Anterior vena cava (tissue), 1 donor: Measurements from ENCODE around the genes USP12 and FLT1.

DNA sequence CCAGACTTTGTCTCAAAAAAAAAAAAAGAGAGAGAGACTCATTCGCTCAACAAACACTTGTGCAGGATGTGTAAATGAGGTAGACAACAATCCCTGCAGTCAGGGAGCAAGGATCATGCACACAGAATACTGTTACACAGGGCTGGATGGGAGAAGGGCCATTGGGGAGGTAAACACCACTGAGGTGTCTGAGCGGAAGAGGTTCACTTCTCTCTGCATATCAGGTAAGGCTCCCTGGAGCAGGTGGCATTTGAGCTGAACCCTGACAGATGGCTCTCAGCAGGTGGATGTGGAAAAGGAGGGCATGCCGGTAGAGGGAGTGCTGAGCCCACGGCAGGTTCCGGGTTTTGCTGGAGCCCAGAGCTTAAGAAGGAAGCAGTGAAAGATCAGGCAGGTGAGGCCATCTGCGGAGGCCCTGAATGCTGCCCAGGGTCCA, 199.6 kb downstream of the USP12 start:
- PRO-cap, result no peak

GRCh38 chr13:27018645-27019123, 152.9 kb downstream of the USP12 start:
- PRO-cap, result no peak

DNA sequence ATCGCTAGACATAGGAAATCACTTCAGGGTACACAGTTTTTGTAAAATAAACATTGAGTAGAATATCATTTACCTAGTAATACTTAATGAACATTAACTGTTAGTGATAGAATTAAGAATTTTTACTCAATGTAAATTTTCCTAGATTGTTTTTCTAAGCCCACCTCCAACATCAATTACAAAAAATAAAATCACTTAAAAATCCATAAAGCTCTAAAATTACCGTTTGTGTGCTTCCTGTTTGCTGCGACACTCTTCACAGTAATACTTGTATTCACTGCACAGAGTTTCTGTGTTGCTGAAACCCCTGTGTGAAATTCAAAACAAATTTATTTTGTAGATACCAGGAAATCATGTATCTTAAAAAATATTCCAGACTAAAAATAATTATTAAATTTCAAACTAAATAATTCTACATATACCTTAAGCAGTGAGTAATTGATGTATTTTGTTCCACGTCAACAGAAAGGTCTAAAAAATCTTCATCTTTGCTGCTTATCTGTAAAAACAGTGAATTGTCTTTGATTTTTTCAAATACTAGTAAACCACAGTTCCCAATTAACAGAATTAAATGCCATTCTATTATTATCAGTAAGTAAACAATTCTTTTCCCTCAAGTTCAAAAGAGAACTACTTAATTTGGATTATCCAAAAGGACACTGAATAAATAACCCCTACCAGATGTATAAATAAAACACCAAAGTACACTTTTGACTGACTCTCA, 81.8 kb downstream of the USP12 start:
- PRO-cap, result no peak

DNA sequence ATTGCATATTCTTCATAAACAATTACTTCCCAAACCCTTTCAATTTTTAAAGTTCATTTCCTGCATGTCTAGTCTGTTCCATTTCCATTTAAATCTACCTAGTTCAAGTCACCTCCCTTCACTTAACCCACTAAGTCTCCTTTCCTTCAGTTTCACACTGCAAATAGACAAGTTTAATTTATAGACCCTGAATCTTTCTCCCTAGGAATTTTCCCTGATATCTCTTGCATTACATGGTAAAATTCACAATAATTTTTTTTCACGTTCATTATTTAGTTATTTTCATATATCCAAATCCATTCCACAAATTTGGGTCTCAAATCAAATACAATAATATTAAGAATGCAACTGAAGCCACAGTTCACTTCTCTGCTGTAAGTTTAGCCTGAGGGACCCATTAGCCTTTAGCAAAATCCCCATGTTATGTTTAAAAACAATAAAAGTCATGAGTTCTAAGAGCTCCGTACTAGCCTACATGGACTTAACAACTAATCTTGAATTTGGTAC, 72.1 kb downstream of the USP12 start:
- PRO-cap, result no peak

DNA sequence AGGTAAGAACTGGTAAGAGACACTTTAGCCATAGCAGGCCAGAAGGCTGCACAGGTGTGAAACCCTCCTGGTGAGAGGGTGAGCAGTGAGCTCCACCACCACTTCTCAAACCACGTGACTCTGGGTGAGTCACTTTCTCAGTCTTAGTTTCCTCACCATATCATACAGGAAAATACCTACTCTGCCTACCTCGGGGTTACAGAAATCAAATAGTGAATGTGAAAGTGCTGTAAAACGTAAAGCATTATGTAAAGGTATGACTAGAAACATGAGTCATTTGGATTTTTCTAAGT, 40.5 kb downstream of the USP12 start:
- PRO-cap, result no peak

- PRO-cap, result no peak
These were observed 29.1 kb downstream of the USP12 start for GRCh38 chr13:27142444-27142924.

GRCh38 chr13:27171553-27172581, at the start of gene USP12:
TSS of gene USP12 (minus strand) at chr13:27171811.
- PRO-cap, result bidirectional peak, plus-strand start at chr13:27172097, minus-strand start at chr13:27171811

DNA sequence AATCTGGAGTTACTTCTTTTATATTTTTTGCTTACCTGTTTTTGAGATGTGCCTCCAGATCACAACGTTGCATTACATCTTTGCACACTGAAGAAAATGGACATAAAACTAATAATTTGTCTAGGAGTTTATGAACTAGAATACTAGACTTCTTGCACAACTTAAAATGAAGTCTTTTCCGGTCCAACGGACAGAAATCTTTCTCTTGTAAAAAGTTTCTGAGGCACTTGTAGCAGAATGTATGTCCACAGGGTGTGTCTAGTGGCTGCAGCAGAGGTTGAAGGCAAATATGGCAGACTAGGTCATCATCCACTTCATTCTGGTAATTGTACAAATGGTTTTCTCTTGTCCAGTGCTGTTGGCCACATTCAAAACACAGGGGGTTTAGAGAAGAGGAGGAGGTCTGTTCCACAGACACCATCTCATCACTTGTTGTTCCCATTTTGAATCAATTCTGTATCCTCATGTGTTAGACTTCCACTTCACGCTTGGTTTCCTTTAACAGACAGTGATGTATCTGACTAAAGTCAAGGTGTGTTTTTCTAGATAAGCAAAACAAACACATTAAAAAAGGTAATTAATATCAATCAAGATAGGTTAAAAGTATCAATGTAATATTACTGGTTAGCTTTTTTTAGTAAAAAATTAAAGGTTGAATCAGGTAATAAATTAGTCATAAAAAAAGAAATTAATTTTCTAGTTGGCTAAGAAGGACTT, 38.9 kb downstream of the LNX2 start:
- PRO-cap, result no peak

DNA sequence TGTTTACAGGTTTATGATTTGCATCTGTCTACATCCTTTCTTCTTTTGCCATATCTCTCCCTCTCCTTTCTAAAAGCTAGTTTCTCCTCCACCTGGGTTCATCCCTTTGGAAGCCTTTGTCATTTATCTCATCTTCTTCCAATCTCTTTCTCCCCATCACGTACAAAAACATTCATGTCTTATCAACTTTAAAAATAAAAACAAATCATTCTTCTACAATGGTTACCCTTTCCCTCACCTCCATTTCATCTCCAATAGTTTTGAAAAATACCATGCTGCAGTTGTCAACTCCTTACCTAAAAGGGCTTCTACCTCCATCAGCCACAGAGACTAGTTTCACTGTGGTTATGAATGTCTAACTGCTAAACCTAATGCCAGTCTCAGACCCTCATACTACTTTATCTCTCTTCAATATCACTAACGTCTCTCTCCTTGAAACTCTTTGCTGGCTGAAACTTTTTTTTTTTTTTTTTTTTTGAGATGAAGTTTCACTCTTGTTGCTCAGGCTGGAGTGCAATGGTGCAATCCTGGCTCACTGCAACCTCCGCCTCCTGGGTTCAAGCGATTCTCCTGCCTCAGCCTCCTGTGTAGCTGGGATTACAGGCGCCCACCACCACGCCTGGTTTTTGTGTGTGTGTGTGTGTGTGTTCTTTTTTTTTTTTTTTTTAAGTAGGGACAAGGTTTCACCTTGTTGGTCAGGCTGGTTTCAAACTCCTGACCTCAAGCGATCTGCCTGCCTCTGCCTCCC, 27.0 kb downstream of the LNX2 start:
- PRO-cap, result no peak

GRCh38 chr13:27971239-27971687, 2.1 kb upstream of the CDX2 start:
- PRO-cap, result no peak

DNA sequence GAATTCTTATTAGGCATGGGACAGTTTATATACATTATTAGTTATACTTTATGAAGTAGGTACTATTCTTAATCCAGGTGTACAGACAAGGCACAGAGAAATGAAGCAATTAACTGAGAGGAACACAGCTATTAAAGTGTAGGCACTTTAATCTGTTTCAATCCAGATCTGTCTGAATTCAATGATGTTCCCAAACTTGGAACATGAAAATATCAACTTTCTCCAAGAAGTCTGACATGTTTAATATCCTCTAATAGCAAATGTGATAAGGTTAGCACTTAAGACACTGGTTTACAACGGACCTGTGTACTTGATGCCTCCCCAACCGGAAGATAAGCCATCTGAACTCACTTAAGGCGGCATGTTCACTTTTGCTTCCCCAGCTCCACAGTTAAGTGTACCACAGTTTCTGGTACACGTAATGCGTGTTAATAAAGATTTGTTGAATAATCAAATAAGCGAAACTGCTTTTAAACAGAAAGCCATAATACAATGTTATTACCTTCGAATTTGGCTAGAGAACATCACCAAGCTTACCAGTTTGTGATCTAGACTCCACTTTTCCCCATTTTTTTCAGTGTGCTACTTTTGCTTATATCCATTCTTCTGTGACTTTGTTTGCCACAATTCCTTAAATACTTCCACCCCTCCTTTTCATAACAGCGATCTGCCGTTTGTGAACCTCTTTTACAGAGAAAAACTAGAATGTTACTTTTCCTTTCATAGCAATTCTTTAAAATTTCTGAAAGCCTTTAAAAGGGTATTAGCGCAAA, 1.4 kb upstream of the PAN3 start:
- PRO-cap, result no peak

GRCh38 chr13:28188164-28188583, 49.8 kb downstream of the PAN3 start:
- PRO-cap, result no peak

- PRO-cap, result no peak
These were observed 128.8 kb downstream of the PAN3 start for GRCh38 chr13:28267137-28267480.

GRCh38 chr13:28422659-28423580, 72.0 kb downstream of the FLT1 start:
- PRO-cap, result no peak

DNA sequence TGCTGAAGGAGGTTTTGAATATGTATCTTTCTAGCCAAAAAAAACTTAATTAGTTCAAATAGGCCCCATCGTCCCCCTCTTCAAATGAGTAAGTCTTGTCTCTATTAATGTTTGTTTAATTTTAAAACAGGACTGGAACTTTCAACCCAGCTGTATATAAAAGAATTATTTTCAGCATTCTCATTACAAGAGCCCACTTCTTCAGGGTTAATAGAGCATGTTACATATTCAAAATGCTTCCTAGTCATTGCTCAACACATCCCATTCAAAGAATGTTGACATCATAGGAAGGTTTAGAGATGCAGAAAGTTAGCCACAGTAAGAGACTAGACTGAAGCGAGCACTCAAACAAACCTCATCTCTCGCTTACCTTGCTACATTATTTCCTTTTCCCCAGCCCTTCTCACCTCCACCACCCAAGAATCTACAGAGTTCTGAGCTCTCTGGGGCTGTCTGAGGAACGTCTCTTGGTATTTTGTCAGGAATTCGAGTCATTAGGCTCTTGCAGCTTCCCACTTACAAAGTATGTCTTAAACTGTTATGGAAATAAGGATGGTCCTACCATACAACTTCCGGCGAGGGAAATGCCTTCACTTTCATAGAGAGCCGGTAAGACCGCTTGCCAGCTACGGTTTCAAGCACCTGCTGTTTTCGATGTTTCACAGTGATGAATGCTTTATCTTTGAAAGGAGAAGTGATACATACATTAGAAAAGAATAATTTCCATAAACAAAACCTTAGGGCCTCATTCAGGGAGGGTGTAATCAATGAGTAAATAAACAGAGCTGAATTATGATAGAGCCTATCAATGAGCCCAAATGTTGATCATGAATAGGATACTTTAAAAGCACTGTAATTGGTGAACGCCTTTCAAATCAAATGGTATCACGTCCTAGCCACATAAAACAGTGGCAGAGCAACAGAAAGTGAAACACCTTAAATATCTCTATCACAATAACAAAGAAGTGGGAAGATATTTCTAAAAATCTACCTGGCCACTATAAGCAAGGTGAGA, 65.1 kb downstream of the FLT1 start:
- PRO-cap, result no peak

DNA sequence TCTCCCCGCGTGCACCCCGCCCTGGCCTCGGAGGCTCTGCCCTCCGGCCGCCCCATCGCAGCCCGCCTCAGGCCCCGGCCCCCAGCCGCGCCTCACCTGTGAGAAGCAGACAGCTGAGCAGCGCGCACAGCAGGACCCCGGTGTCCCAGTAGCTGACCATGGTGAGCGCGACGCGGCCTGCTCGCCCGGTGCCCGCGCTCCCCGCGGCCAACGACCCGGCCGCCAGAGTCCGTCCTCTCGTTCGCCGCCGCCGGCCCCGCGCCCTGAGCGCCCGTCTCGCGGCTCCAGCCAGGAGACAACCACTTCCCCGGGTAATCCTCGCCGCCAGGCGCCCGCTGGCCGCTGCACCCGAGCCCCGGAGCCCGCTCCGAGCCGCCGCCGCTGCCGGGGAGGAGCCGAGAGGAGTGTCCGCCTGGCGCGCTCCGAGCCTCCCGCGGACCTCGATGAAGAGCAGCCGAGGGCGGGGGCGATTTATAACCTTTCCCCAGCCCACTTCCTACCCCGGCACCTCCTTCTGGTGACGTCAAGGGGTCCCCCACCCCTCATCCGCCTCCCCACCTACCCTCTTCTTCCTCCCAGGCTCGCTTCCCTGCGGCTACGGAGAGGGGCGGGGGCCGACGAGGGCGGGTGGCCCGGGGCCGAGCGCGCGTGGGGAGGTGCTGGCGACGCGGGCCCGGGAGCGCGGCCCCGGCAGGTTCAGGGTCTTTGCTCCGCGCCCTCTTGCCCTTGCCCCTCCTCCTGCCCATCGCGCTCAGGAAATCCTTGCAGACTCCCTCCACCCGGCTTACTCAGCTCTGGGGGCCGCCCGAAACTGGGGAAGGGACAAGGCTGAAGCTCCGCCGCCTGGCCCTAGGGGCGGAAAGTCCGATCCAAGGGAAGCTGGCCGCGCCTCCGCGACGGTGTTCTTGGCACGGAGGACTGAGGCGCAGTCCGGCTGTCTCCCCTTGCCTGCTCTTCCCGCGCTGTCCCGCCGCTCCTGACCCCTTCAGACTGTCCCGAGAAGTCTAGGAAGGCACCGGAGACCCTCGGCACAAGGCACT, at the start of gene FLT1:
Gene FLT1, minus strand, starts transcription at position 445 of the 1,040 bp plus-strand sequence.
- PRO-cap, result bidirectional peak, plus-strand start at position 600 of the sequence, minus-strand start at position 445 of the sequence

- PRO-cap, result no peak
These were observed 63.5 kb upstream of the FLT1 start for GRCh38 chr13:28558117-28559098.

GRCh38 chr13:28684276-28684621, 25.3 kb downstream of the POMP start:
- PRO-cap, result no peak

GRCh38 chr13:28710049-28710812, 8.5 kb downstream of the SLC46A3 start:
- PRO-cap, result no peak

GRCh38 chr13:28983521-28983987, 163.4 kb downstream of the MTUS2 start:
- PRO-cap, result no peak